HCT116 (cell line): ENCODE measurements around a stretch of chr7.

- RRBS = no CpG with 5 or more reads among the region's 12 CpGs
Observed at GRCh38 chr7:76609991-76610849, 16.9 kb downstream of the POMZP3 start.

DNA sequence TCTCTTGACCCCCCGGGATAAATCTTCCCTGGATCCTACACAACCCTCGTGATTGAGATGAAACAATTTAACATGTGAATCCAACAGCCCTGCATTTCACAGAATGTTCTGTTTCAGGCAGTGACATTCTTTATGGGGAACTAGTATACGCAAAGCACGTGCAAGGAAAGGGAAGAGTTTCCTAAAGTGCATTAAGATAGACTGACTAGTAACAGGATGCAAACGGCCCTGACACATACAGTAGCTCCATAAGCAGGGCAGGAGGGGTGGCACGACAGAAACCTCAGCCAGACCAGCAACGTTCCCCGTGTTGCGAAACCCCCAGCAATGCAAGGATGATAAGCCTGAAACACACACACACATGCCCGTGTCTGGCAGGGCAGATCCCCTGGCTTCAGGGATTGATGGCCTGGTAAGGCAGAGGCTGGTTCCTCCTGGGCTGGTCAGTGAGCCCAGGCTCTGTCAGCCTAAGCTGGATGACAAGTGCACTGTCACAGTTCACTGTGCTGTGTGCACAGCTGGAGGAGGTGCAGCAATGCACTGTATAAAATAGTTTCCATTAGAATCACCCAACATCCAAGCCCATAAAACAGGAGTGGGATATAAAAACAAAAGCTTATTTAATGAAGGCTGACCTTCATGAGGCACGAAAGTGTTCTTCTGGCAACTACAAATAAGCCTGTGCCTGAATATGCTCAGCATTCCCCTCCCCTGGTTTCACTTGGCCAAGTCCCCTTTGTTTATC lies 89.0 kb downstream of the GSAP start:
- RRBS = no CpG with 5 or more reads among the region's 11 CpGs

GRCh38 chr7:77348466-77348946 lies 67.6 kb downstream of the GSAP start:
- RRBS = no CpG with 5 or more reads among the region's 2 CpGs

DNA sequence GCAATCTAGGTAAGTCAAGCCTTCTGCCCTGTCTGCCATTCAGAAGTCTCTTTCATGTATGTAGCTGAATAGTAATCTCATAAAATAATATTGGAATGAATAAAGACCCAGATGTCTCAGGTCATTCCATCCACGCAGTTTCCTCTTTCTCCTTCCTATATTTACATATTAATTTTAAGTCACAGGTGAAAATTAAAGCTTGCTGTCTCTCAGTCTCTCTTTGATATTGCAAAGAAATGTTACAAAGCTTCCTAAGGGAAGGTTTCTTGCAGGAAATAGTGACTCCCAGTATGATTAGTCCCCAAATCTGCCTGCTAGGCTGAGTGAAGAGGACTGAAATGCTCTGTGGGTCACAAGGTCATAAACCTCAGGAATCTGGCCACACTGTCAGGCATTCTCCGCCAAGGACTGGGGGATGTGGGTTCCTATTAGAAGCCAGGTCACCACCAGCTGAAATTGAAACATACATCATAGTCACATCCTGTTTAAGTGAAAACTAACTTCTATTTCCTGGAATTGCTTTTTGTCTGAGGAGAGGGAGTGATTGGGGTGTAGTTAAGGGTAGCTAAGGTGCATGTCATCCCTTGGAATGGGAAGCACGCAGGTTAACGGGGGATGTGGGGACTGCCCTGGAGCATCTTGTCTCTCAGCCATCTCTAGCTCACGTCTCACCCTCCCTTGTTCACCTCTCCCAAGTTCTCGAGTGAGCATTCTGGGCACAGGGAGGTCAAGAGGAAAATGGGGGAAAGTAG lies 11.8 kb upstream of the GSAP start:
- RRBS = no CpG with 5 or more reads among the region's 6 CpGs

- RRBS = no CpG with 5 or more reads among the region's 7 CpGs
Observed at GRCh38 chr7:77569578-77570278, 32.6 kb downstream of the PTPN12 start.

GRCh38 chr7:77678903-77679434 lies 17.3 kb upstream of the RSBN1L start:
- RRBS = no CpG with 5 or more reads among the region's 11 CpGs

DNA sequence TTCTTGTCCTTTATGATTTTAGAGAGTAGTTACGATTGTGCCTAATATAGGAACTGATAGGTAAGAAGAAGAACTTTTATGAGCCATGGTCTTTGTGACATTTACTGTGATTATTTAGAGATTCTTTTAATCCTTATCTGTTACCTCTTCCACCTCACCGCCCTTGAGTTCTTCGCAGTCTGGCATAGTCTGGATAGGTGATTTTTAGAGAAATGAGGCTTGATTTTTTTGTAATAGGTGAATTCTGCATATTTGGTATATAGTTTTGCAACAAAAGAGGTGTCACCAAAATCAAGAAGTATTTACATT lies 37.0 kb downstream of the TMEM60 start:
- RRBS = no CpG with 5 or more reads among the region's 3 CpGs

- RRBS = no CpG with 5 or more reads among the region's 4 CpGs
Observed at GRCh38 chr7:78284975-78285461, 486.8 kb upstream of the TMEM60 start.

DNA sequence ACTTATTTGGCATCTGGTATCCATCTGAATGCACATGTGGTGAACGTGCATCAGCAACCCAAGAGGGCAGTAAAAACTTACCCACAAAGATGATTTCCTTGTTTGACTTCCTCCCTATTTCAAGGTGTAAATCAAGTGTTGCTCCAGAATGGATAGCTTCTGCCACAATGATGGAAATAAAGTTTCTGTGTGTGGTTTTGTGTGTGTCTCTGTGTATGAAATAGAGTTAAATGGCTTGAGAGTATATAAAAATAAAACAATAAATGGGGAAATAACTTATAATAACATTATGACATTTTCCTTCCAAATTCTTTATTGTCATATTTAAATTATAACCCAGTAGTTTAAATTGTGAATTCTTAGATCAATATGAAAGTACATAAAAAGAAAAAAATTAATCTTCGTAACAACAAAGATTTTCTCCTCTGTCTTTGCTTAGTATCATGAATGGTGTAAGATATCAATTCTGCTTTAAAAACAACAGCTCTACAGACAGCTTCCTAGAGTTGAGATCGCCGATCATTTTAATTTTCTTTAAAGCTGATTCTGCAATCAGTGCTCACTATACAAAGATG lies 500.1 kb downstream of the MAGI2 start:
- RRBS = no CpG with 5 or more reads among the region's 4 CpGs

DNA sequence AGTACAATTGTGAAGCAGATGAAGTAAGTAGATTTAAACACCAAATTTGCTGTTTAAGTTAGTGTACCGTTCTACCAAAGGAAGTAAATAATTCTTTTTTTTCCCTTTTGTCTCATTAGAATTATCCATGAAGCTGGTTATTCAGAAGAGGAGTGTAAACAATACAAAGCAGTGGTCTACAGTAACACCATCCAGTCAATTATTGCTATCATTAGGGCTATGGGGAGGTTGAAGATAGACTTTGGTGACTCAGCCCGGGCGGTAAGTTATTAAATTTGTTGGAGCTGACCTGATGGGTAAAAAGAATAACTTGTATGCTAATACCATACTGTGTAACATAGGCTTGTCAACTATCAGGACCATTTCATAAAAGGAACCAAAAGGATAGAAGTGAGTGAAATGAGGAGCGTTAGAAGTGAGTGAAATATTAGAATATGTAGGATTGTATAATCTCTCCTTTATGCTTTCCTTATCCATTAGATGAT lies 54.4 kb downstream of the GNAI1 start:
- RRBS = no CpG with 5 or more reads among the region's 4 CpGs

- RRBS = no CpG with 5 or more reads among the region's 2 CpGs
Observed at GRCh38 chr7:80640743-80641305, 2.4 kb downstream of the CD36 start.

GRCh38 chr7:80647209-80647662 lies 8.8 kb downstream of the CD36 start:
- RRBS = no CpG with 5 or more reads among the region's 2 CpGs

GRCh38 chr7:80893114-80893703 lies 25.6 kb downstream of the SEMA3C start:
- RRBS = no CpG with 5 or more reads among the region's 4 CpGs

GRCh38 chr7:82507985-82508588 lies 64.5 kb upstream of the CACNA2D1 start:
- RRBS = no CpG with 5 or more reads among the region's 23 CpGs

DNA sequence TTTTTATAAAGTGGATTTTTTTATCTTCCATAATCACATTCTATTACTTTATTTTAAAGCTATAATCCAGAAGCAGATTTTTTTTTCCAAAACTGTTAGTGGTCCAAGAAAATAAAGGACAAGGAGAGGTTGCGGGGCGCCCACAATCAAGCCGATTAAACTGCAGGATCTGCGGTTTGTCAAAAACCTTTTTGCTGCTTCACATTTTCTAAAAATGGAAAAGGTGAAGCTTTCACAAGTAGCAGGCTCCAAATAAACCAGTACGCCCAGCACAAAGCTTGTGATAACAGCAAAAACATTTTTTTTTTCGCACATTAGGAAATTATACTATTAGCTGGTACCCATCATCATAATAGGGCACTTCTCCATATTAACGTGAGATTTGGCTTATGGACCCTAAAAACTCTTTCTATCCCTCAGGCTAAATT lies 122.1 kb upstream of the SEMA3A start:
- RRBS = no CpG with 5 or more reads among the region's 7 CpGs

DNA sequence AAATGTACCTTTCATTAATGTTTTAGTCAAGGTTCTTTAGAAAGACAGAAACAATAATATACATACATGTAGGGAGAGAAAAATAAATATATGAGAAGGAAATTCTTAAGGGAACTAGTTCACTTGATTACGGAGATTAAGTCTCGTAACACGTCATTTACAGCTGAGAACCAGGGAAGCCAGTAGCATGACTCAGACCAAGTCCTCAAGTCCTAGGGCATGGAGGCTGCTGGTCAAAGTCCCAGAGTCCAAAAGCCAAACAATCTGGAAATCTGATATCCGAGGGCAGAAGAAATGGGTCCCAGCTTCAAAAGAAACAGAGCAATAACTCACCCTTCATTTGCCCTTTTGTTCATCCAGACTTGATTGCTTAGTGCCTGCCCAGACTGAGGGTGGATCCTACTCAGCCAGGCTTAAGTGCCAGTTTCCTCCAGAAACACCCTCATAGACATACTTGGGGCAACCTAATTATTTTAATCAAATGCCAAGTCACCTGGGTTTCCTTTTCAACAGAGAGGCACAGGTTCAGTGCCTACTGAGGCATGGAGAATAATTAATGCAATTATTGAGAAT lies 484.9 kb downstream of the SEMA3D start:
- RRBS = no CpG with 5 or more reads among the region's 4 CpGs

- RRBS = no CpG with 5 or more reads among the region's 10 CpGs
Observed at GRCh38 chr7:84999393-85000077, 187.3 kb downstream of the SEMA3D start.

GRCh38 chr7:86340009-86340989 lies 303.4 kb upstream of the GRM3 start:
- RRBS = no CpG with 5 or more reads among the region's 28 CpGs

DNA sequence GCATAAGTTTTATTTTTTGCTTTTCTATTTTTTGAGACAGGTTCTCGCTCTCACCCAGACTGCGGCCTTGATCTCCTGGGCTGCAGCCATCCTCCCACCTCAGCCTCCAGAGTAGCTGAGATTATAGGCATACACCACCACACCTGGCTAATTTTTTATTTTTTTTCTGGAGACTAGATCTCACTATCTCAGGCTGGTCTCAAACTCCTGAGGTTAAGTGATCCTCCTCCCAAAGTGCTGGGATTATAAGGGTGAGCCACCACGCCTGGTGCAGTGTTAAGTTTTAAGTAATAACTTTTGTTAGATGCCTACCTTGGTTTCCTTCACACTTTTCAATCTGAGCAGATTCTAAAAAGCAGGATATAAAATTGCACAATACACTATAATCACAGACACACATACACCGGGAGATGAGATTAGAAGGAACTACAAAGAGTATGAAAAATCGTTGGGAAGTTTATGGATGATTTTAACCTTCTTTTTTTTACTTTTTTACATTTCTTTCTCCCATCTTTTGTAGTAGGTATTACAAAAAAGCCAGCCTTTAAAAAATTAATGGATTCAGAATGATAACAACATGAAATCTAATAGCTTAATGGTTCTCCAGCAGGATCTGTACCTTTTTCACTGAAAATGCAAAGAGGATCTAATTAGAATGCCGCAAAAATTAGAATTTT lies 10.0 kb downstream of the DMTF1 start:
- RRBS = no CpG with 5 or more reads among the region's 6 CpGs